Cerebellum (tissue), 5 donors: ENCODE measurements around the gene PTGFRN.

DNA sequence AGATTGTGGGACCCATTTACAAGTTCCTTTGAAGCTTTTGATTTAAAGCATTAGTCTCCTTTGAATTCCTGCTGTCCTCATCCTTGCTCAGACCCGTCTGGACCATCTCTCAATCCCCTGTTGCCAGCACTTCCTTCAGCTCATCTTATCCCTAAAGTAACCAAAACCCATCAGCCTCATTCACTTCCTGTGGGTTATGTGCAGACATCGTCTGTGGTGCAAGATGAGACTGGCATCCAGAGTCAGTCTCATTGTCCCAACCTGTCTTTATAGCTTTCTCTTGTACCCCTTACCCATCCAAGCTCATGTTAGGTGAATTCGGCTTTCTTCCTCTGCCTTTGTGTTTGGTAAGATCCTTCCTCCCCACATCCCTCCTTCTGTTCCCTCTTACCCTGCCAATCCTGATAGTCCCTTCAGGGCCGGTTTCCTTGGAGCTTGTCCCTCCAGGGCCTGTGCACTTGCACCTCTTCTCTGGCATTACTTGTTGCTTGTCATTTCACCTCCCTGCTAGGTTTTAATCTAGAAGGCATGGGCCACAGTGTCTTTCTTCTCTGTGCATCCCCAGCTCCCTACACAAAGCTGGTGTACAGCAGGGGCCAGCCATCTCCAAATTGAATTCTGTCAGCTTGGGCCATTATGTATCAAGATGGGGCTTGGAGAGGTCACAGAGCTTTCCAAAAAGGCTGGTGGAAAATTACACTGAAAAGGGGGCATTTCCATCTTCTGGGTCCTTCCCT is 29.5 kb downstream of the ATP1A1 start:
- PRO-cap, 3 experiments, result no peak in any of the 3 experiments
- RAMPAGE, long total RNA, result no peak

GRCh38 chr1:116409704-116410343 is 36.8 kb downstream of the ATP1A1 start:
- PRO-cap, 3 experiments, result no peak in any of the 3 experiments
- RAMPAGE, long total RNA, result no peak

GRCh38 chr1:116465563-116466733 is 92.9 kb downstream of the ATP1A1 start:
- PRO-cap, 3 experiments, result no peak in any of the 3 experiments
- RAMPAGE, long total RNA, result no peak

DNA sequence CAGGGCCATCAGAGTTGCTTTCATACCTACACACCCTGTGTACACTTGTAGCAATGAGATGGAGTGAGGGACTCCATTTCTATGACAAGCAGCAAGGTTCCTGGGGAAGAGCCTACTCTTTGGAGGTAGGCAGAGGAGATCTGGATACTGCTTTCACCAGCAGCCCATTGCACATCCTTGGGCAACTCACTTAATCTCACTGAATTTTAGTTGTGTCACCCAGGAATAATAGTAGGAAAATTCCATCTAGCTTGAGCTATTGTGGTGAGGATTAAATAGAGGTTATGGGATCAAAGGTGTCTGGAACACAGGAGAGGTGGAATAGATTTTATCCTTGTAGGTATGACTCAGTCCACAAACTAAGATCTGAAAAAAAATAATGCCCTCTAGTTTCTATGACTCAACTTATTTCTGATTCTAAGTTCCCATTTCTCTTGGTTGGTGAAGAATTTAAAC is 62.1 kb downstream of the CD58 start:
- PRO-cap, 3 experiments, result no peak in any of the 3 experiments
- RAMPAGE, long total RNA, result no peak

- PRO-cap, 3 experiments, result no peak in any of the 3 experiments
- RAMPAGE, long total RNA, result no peak
Observed at GRCh38 chr1:116532846-116533846, 37.7 kb downstream of the CD58 start.

DNA sequence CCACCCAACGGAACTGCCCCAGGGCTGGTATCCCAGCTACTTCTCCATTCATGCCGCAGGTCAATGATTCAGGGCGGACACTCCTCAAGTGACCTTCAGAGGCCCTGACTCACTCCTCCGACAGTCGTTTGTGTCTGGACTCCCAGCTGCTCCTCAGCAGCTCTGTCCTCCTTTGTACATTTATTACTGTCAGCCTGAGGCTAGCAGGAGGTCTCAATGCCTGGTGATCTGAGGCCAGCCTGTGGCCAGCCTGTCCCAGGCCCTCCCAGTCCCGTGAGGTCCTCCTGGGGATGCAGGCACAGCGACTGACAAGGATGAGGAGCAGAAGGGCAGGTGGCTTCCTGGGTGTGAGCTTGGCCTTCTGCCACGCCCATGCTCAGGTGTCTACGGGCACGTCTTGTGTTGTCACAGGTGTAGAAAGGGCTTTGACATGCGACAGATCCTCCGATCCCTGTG is 24.2 kb downstream of the IGSF3 start:
- PRO-cap, 3 experiments, result no peak in any of the 3 experiments
- RAMPAGE, long total RNA, result no peak

- PRO-cap, 3 experiments, result no peak in any of the 3 experiments
- RAMPAGE, long total RNA, result no peak
Observed at GRCh38 chr1:116712433-116712918, 41.8 kb upstream of the CD2 start.

DNA sequence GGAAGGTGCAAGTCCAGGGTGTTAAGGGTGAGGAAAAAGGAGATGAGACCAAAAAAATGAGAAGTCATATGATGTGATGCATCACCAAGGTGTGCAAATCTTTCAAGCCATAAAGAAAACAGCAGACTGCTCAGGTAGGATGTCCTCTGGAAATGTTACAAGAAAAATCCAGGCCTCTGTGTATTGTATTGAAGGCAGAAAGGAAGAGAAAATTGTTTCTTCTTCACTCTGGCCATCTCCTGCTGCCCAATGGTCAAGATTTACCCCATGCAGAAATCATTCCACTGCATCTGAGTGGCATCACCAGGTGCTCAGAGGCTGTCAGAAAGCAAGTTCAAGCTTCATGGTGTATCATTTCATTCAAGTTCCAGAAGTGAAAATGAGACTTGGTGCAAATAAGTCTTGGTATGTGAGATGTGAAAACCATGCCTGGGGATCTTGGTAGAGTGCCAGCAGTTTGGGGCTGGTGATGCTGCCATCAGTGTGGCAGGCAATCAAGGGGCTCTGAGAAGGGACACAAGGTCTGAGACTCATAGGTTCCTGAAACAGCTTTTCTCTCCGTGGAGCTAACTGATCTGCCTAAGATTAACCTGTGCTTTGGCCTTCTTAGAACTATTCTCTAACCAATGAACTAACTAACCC is 51.9 kb downstream of the CD2 start:
- PRO-cap, 3 experiments, result no peak in any of the 3 experiments
- RAMPAGE, long total RNA, result no peak

DNA sequence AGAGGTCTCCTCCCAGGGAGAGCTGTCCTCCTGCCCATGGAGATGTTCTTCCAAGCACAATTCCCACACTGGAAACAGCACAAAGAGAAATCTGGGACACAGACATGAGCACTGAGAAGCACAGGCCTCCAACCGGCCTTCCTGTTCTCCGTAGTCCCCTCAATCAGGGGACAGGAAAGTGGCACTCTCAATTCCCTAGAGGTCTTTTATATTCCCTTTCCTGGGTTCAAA is 70.6 kb downstream of the CD2 start:
- PRO-cap, 3 experiments, result no peak in any of the 3 experiments
- RAMPAGE, long total RNA, result no peak

DNA sequence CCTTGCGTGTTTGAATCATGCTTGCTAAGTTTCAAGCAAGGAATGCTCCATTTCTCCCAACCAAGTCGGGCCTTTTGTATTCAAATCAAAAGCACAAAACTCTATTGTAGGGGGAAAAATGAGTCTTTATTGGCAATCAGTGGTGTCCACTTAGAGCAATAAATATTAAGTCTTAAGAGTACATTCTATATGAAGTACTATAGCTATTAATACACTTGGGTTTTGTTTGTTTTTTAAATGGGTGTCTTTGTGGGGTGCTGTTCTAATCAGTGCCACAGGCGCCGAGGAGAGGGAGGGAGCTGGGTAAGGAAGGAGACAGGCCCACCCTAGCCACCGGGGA is 704 bp upstream of the PTGFRN start:
- PRO-cap, 3 experiments, result no peak in any of the 3 experiments
- RAMPAGE, long total RNA, result no peak

- PRO-cap, 3 experiments, result peak in 1 of 3 experiments; most common plus-strand start chr1:116910086 (in 1)
- RAMPAGE, long total RNA, result no peak
Observed at GRCh38 chr1:116909428-116910317, at the start of gene PTGFRN. Gene PTGFRN, plus strand, starts transcription at chr1:116909916.

DNA sequence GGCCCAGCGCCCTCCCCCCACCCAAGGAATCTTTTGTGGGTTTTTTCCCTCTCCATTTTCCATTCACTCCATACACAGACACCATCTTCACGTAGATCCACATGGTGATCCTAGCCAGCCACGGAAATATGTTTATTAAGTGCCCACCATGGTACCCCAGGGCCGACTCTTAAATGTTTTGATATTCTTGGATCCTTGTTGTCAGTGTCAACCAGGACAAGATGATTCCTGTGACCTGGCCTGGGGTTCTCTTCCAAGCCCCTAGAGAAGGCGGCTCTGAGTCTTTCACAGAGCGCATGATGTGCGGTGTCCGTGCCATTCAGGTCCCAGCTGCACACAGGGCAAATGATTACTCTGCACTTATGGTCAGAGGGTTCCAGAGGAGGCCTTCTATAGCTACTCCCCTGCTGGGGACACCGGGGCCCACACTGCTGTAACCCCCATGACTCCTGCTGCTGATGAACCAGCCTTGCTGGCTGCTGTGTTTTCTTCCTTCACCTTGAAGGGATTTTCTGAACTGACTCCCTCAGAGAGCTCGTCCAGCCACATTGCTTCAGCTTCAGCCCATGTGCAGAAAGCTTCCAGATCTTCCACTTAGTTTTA is 1.4 kb downstream of the PTGFRN start:
- PRO-cap, 3 experiments, result no peak in any of the 3 experiments
- RAMPAGE, long total RNA, result no peak

DNA sequence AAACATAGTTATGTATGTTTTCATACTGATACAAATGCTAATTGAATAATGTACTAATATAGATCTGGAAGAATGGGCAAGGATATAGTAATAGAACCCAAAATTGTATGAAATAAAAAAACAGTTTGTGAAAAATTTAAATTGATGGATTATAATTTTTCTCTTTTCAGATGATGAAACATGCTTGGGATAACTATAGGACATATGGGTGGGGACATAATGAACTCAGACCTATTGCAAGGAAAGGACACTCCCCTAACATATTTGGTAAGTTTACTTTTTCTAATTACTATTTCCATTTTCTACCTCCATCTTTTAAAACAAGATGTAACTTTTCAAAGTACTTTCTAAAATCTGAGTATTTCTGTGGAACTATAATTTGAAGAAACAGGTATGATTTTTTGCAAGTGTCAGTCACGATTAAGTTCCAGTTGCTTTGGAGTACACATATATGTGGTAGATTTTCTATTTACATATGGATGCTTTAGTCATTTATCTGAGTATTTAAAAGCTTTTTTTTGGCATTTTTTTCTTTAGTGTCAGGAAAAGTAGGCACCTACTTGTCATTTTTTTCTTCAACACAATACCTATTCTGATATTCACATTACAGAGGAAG is 38.2 kb downstream of the MAN1A2 start:
- PRO-cap, 3 experiments, result no peak in any of the 3 experiments
- RAMPAGE, long total RNA, result no peak

DNA sequence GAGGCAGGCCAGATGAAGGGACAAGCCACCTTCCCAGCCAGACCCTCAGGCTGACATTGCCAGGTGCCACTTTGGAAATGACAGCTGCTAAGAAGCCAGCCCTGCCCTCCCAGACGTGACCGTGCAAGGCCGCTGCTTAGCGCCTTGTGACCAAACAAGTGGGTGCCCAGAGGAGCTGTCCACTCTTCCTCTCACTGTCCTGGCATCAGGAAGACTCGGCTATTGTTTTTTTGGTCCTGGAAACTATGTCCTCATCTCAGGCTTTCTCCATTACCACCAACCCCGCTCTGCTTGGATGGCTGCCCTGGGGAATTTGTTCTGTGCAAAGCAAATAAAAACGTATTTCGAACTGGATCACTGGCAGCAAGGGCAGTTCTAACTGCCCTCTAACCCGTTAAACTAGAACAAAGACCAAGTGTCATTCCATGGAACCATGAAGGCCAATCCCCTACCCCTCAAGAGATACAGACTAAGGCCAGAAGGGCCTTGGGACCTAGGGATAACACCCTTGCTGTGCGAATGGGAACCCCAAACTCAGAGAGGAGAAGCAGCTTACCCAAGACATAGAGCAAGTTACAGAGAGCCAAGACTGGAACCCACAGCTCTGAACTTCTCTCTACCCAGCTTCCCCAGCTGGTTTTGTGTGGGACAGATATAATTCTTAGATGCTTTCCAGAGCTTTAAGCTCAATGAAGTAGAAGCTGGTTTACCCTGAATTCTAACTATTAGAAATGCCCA is 13.6 kb upstream of the TENT5C start:
- PRO-cap, 3 experiments, result no peak in any of the 3 experiments
- RAMPAGE, long total RNA, result no peak

GRCh38 chr1:117607383-117608212 is 1.8 kb downstream of the TENT5C start:
- PRO-cap, 3 experiments, result no peak in any of the 3 experiments
- RAMPAGE, long total RNA, result no peak

DNA sequence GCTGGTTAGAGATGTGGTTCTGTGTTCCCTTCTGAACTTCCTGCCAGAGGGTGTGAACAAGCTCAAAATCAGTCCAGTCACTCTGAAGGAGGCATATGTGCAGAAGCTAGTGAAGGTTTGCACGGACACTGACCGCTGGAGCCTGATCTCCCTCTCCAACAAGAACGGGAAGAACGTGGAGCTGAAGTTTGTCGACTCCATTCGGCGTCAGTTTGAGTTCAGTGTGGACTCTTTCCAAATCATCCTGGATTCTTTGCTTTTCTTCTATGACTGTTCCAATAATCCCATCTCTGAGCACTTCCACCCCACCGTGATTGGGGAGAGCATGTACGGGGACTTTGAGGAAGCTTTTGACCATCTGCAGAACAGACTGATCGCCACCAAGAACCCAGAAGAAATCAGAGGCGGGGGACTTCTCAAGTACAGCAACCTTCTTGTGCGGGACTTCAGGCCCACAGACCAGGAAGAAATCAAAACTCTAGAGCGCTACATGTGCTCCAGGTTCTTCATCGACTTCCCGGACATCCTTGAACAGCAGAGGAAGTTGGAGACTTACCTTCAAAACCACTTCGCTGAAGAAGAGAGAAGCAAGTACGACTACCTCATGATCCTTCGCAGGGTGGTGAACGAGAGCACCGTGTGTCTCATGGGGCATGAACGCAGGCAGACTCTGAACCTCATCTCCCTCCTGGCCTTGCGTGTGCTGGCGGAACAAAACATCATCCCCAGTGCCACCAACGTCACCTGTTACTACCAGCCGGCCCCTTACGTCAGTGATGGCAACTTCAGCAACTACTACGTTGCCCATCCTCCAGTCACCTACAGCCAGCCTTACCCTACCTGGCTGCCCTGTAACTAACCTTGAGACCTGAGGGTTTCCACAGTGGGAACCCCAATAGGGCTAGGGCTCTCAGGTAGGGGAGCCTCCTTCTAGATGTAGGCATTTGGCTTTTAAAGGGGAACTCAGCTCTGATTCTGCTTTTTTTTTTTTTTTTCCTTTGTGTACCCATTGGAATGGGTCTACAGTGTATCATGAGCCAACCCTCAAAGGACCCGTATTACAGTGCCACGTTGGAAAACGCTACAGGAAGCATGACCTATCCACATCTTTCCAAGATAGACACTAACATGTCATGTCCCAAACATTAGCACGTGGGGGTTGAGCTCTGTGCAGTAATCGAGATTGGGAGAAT is 17.7 kb downstream of the TENT5C start:
- PRO-cap, 3 experiments, result no peak in any of the 3 experiments
- RAMPAGE, long total RNA, result no peak

DNA sequence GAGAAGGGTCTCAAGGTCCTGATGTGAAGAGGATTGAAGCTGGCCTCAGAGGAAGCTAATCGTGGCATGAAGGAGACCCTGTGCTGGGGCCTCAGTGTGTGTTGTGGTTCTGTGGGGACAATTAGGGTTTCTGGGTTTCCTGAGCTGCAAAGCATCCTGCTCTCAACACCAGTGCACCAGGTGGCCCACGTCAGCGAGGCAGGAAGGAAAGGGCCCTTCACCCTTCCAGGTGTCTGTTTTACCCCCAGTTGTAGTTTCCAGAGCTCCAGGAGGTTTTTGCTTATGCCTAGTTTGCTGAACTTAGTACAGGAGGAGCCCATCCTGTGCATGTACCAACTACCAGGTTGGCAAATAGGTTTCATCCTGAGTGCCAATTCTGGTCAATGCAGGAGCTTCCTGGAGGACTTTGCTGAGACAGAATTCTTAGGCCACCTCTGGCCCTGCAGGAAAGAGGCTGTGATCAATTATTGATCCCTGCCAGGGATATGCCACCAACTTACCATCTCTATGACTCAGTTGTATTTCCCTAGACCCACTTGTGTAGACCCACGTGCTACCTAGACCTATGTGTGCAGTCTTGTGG is 53.0 kb downstream of the TENT5C start:
- PRO-cap, 3 experiments, result no peak in any of the 3 experiments
- RAMPAGE, long total RNA, result no peak

GRCh38 chr1:117735041-117735487 is 129.2 kb downstream of the TENT5C start:
- PRO-cap, 3 experiments, result no peak in any of the 3 experiments
- RAMPAGE, long total RNA, result no peak

DNA sequence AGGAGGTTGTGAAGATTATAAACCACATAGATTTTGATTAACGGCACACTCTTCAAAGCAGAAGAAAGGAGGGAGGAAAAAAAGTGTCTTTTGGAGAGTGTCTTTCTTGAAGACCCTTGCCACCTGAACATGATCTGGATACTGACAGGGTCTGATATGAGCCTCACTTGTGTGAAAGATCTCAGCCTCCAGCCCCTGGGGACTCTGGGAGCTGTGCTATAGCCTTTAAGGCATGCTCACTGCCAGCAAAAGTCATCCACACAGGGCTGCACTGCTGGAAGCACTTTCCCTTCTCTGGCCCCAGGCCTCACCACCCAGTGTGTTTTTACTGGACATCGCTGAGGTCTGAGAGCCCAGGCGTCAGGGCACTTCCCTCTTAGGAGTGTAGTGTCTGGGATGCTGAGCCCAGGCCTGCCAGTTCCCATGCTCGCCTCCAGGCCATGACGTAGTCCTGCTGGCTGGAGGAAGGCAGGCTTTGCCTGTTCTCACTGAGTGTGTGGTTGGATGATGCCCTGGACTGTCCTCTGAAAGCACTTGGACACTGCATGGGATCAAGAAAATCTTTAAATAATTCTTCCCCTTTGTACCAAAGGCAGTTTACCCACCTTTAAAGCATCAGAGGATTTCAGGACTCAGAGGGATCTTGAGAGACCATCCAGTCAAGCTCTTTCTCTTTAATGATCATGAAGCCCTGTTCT is 101.2 kb downstream of the GDAP2 start:
- PRO-cap, 3 experiments, result peak in 1 of 3 experiments; most common plus-strand start position 491 of the sequence (in 1)
- RAMPAGE, long total RNA, result no peak

GRCh38 chr1:119001074-119001923 is 13.2 kb upstream of the TBX15 start:
- PRO-cap, 3 experiments, result no peak in any of the 3 experiments
- RAMPAGE, long total RNA, result no peak